Camera-type eye (tissue), 1 donor: ENCODE results near the genes DUSP23, CFAP45 and NHLH1.

DNA sequence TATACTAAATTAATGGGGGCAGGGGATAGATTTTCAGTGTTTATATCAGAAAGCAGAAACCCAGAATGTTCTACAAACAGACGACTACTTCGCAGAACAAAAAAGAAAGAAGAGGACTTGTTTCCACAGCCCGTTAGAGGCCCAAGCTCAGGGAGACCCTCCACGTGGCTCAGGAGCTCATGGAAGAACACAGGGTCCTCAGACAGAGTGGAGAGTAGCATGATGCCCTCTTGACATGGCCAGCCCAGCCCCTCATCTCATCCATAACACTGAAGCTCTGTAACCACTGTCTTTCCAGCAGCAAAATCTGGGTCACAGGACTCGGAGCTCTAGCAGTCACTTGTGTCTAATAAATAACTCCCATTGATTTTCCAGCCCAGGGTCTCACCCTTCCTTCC is 20.9 kb upstream of the OR10J5 start:
- RAMPAGE, long total RNA: no peak

DNA sequence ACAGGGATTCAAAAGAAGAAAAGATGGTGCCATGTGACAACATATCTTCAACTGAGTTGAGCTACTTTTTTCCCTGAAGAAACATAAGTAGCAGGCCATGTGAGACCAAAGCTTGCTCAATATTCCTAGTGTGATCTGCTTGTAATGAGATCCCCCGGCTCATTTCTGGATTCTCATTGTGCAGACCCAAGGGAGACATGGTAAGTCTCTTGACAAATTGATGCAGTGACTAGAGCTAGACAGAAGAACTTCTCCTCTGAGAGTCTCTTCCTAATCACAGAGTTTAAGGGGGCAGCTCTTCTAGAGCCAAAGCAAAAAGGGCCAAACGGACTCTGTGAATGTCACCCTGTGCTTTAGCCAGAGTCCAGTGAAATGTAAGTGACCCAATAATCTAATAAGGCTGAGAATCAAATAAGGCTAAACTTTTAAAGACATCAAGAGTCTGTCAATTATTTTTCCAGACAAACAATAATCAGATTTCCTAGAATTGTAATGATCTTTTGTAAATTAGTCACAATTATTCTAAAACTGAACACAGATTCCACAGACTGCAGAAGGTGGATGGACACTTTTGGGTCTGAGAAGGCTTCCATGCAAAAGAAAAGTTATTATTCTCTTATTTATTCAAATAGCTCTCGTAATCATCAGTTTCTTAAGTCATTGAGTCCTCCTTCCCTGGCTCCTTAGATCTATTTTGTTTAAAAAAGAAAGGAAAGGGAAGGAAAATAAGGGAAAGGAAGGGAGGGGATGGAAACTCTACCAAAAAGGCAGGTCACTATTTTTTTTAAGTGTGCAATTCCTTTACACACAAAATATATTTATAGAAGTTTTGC is 6.2 kb downstream of the APCS start:
- RAMPAGE, long total RNA: no peak

DNA sequence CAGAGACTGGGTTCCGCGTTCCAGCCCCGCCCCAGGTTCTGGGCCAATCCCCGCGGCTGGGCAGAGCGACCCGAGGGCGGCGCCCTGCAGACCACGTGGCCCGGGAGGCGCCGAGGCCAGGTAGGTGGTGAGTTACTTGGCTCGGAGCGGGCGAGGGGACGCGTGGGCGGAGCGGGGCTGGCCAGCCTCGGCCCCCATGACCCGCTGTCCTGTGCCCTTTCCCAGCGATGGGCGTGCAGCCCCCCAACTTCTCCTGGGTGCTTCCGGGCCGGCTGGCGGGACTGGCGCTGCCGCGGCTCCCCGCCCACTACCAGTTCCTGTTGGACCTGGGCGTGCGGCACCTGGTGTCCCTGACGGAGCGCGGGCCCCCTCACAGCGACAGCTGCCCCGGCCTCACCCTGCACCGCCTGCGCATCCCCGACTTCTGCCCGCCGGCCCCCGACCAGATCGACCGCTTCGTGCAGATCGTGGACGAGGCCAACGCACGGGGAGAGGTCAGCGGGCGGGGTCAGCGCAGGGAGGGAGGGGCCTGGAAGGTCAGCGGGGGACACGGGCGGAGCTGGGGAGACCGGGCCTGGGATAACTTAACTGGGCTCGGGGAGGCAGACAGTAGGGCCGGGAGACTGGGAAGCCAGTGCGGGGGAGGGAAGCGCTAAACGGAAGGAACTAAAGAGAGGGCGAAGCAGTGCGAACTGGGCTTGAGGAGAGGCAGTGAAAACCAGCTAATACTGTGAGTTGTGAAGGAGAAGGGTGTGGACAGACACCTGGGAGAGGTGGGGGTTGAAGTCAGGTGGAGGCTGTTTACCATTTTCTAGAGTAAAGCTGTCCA is at the start of gene DUSP23:
Gene DUSP23 (plus strand): TSS at position 89 of the 829 bp plus-strand sequence.
- RAMPAGE, long total RNA: start-site peak on the plus strand centred at position 100 of the sequence, 9 bp wide, 21 reads

DNA sequence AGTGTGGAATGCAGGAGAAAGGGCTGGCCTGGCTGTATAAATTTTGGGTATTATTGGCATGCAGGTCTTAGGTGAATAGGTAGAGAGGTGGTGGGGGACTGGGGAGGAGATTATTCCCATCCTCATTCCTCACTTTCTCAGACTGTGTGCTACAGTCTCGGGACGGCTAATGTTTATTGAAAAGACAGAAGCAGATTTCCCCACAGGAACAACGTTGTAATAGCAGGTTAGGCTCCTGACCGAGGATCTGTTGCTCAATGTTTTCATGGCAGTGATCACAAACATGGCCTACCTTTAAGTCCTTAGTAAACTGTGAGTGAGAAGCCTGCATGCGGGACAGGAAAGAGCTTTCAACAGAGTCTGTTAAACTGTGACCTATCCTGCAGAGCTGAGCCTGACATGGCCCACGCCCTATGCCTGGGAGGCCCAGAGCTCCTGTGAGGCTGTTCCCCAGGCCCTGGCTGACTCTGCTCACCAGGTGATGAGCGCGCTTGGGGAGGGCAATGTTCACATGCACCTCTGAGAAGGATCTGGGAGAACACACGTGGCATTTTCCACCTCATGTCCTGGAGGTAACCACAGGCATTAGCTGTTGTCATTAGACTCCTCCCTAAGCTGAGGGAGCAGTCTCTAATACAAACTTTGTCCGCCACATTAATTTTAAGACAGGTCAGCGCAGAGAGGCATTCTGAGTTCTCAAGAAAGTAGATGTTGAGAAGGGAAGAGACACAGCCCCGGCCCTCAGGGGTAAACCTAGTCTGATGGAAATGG is 16.4 kb downstream of the VSIG8 start:
- RAMPAGE, long total RNA: no peak

DNA sequence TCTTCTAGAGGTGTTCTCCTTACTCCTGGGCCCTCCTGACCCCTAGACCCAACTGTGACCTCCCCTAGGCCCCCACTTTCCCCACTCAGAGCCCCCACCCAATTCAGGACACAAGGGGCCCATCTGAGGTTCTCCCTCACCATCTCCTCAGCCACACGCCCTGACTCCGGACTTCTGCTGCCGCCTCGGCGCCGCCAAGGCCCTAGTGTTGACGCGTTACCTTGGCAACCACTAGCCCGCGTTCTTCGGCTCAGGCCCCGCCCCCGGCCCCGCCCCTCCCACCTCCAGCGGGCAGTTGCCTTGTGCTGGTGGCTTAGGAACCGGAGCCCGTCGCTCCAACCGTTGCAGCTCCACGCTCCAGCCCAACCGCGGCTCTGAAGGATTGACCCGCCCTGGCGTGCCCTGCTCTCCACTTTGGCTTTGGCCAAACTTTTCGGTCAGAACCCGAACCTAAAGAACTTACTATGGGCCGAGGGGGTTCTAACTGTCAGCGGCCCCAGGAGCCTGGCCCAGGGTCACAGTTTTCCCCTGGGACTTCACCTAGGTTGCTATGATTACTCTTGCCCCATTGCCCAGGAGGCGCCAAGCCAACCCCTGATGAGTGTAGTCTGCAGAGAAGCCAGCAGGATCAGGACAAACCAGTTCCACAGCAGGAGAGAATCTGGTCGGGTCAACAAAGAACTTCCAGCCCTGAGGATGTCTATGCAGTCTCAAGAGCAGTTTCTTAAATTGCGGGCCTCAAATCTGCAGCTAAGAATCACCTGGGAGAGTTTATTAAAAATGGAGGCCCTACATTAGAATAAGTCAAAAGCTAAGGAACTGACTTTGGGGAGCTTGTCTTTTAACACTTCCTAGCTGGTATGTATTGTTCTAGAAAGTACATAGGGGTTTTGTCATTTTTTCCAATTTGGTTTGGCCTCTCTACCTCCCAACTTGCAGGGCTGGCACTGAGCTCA is at the start of gene CFAP45:
Gene CFAP45 (minus strand): TSS at position 210 of the 956 bp plus-strand sequence.
- RAMPAGE, long total RNA: no peak

- RAMPAGE, long total RNA: no peak
Measured at GRCh38 chr1:159922820-159923115, 2.5 kb downstream of the TAGLN2 start.

- RAMPAGE, long total RNA: no peak
Measured at GRCh38 chr1:159959439-159960032, 5.5 kb upstream of the SLAMF9 start.

DNA sequence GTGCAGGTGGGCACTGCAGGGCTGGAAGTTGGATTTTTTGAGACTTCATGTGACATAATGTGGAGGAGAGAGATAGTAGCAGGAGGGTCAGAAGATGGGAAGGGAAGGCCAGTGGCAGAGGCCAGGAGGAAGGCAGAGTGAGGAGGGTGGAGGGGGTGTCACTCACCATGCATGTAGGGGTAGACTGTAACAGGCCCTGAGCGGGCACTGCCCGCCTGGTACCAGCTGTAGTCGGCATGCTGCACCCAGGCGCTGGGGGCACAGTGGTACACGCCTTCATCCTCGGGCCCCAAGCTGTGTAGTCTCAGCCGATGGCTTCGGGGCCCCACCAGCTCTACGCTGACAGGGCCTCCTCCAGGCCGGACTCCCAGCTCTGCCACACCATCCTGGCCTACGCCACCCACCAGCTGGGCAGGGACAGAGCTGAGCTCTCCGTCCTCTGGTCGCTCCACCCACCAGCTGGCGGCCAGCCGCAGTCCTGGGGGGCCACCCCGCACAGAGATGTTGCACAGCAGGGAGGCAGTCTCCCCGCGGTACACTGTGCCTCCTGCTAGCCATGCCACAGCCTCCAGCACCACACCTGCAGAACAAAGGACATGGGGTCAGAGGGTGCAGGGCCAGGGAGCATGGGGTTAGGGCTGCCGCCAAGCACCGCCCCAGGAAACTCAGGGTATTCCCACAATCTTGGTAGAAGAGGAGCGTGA is 6.2 kb downstream of the IGSF8 start:
- RAMPAGE, long total RNA: no peak

GRCh38 chr1:160131918-160132457 is 16.4 kb downstream of the ATP1A2 start:
- RAMPAGE, long total RNA: no peak

DNA sequence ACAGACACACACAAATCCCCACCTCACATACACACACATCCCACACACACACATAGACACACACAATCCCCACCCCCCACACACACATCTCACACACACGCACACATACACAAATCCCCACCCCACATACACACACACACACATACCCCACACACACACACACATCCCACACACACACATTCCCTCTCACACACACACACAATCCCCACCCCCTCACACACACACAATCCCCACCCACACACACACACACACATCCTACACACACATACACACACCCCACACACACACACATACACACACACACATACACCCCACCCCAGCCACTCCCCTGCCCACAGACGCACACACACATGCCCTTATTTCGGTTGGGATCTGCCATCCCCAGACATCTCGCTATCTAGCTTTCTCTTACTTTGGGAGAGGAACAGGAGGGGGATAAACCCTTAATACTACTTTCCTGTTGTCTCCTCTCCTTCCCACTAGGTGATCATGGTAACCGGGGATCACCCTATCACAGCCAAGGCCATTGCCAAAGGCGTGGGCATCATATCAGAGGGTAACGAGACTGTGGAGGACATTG is 17.3 kb upstream of the ATP1A4 start:
- RAMPAGE, long total RNA: no peak

DNA sequence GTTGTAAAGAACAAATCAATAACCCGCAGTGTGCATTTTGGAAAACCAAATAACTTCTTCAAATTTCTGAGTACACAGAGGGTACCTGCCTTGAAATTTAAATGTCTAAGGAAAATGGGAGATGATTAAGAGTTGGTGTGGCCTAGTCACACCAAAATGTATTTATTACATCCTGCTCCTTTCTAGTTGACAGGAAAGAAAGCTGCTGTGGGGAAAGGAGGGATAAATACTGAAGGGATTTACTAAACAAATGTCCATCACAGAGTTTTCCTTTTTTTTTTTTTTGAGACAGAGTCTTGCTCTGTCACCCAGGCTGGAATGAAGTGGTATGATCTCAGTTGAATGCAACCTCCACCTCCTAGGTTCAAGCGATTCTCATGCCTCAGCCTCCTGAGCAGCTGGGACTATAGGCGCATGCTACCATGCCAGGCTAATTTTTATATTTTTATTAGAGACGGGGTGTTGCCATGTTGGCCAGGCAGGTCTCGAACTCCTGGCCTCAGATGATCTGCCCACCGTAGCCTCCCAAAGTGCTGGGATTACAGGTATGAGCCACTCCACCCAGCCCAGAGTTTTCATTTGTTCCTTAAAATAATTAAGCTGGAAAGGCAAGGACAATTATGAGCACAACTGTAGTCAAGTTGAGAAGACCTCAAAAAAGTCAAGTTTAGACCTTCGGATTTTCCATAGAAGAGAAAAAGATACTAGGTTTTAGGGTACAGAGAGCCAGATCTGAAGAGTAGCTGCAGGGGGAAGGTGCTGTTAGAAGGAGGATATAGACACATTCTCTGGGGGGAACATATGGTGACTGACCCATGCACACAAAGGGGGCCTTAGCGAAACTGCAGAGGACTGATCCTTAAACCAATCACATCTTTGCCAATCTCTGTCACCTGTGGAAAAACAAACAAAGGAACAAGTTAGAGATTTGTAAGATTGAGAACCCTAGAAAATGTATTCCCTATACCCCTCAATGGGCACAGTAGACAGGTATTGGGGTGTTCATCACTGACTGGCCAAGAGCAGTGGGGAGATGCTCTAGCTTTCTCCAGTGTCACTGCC is 4.7 kb upstream of the PEX19 start:
- RAMPAGE, long total RNA: no peak

DNA sequence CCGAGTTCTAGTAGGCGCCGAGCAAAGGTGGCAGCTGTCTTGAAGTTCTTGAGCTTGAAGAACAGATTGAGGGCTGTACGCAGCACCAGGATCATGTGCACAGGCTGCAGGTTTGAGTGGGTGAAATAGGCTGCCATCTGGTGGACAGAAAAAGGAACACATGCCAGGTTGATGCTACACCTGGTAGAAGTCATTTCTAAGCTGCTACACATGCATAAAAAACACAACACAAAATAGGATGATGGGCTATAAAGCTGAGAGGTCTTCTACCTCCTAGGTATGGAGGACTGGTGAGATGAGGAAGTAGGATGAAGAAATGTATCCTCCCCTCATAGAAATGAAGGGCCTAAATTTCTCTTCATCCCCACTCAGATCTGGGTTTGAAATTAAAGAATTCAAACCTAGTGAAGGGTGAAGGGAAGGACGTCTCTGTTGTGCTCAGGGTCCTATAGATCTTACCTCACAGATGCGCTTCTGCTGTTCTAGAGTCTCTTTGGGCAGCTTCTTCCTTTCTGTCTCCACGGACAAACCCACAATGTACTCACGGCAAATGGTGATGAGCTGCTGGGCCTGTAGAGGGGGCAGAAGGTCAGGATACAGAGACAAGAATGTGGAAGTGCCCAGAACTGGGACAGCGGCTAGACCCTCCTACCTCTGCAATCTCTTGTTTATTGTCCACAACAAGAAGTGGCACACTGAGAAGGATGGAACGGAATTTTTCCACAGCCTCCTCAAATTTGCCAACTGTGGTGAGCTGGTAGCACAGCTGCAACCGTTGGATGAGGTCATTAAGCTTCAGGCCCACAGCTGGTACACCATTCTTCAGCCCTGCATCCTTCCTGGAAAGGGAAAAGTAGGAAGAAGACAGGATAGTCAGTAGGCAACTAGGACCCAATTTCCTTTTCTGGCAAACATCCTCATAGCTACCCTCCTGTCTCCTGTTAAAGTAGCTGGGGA is 6.7 kb upstream of the PEX19 start:
- RAMPAGE, long total RNA: no peak

- RAMPAGE, long total RNA: no peak
Measured at GRCh38 chr1:160332361-160332901, 10.6 kb downstream of the COPA start.

GRCh38 chr1:160366987-160367297 is at the start of gene NHLH1:
Gene NHLH1 (plus strand): TSS chr1:160367071.
- RAMPAGE, long total RNA: start-site peak on the plus strand at chr1:160367068-160367075, 8 reads

DNA sequence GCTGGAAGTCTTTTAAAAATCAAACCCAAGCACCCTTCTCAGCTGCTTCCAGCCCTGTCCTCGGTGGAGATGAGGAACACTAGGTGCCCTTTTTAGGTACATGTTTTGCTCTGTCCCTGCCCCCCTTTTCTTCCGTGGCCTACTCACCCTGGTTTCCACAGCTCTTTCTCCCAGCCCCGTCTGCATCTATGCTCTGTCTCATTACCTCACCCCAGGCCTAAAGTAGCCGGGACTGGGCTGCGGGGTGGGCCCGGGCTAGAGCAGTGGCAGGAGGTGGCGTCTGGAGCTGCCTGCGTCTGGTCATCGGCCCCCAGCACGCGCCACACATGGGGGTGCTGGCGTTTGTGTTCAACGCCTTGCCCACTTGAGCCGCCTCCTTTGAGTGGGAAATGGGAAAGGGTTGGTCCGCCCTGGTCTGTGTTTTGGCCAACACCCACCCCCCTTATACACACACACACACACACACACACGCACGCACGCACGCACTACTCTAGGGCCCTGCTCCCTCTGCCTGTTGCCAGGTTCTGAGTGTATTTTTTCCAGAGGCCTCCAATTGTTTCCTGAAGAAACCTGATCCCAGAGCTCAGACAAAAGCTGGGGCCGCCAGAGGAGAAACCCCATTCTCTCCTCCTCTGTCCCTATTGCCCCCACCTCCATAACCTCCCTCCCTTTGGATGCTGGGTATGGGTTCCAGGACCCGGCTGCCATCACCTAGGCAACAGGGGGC is 10.0 kb downstream of the VANGL2 start:
- RAMPAGE, long total RNA: no peak

DNA sequence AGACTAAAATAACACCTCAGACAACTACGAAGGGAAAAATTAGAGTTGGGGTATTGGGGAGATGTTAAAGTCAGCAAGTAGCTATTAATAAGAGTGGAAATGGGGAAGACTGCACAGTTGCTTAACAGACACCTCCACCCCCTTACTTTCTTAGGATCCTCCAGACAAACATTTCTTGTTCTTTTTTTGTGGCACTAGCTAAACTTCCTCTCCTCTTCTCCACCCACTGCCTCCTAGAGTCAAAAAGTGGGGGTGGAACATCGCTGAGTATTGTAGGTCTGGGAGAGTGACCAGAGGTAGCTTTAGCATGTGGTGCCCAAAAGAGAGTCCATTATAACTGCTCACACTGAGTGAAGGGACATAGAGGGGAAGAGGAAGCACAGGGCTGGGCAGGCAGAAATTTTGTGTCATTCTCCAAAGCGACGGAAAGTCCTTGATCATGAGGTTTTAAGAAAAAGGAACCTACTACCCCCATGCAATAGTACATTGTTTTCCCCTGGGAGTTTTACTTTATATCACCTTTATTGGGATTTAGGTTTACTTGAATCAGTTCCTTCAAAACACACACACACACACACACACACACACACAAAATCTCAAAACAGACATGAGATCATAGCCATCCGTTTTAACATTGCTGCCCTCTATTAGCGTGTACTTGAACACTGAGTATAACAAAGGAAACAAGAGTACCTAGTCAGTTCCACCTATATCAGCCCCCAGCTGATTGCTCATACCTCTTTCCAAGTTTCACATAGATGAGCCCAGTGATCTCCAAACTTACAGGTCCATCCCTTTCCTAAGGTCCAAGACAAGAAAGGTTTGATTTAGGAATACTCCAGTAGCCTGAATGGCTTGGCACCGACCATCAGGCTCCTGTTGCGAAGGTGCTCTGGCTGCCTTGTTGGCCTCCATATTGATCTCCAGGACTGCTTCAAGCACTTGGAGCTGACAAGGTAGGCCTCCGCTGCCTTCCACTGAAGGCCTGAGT is 4.1 kb downstream of the CD84 start:
- RAMPAGE, long total RNA: no peak

DNA sequence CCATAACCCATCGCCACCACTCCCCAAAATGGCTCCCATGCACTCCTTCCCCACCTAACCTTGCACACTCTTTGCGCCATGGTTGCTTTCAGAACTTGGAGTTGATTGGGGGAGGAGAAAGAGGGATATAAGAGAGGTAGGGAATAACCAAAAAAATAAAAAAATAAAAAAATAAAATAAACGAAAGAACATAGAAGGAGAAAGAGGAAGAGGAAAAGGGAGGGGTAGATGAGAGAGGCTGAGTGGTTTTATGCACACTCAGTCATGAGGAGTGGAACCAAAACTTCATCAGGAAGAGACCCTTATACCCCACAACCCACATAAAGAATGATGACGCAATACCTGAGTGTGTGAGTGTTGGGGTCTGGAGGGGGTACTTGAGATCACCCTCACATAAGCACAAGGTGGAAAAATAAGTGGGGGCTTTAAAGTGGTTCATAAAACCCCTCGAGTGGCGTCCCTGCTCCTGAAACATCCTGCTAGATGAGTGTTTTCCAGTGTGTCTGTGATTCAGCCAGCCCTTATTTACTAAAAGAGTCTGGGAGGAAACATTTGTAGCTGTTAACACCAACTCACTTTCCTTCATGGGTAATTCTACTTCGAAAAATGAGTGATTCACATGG is 5.4 kb downstream of the SLAMF1 start:
- RAMPAGE, long total RNA: no peak

GRCh38 chr1:160678601-160679285 is 31.9 kb upstream of the SLAMF1 start:
- RAMPAGE, long total RNA: no peak

DNA sequence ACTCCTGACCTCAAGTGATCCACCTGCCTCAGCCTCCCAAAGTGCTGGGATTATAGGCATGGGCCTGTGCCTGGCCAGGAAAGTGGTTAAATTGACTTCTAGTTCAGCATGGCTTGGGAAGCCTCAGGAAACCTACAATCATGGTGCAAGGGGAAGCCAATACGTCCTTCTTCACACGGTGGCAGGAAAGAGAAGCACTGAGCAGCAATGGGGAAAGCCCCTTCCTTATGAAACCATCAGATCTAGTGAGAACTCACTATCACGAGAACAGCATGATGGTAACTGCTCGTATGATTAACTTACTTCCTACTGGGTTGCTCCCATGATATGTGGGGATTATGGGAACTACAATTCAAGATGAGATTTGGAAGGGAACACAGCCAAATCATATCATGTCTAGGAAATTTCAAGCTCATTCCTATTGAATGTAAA is 1.1 kb upstream of the CD48 start:
- RAMPAGE, long total RNA: no peak

DNA sequence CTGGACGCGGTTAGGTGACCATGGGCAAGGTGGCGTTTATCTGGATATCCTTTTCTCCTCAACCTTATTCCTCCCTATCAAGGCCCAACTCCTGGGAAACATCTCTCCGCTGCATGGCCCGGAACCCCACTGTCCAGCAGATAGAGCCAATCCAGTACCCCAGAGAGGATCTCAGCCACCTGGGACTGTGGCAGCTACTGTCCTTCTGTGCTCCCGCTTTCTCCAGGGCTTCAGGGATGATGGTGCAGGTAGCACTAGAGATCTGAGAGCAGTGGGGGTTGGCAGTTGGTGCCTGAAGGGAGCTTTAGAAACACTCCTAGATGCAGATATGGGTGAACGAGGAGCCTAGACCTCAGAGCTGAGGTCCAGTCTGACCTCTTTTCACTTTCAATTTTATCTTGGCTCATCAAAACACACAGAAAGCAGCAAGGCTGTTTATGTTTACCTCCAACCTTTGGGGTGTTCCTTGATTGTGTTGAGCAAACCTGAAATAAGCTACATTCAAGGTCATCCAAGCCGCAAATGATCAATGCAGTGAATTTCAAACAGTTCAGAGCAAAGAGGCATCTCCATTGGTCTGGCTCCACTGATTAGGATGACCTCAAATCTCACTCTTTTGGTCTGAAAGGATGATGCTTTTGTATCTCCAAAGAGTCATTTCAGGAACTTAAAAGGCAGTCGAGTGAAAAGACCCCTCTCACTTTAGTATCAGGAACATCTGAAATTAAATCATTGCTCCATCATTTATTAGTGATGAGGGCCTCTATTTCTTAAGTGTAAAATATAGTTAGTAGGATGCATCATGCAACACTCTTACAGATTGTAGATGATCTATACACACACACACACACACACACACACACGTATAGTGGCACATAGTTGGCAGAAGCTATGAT is 1.3 kb downstream of the LY9 start:
- RAMPAGE, long total RNA: no peak